ENCODE data around the gene RXRA.

DNA sequence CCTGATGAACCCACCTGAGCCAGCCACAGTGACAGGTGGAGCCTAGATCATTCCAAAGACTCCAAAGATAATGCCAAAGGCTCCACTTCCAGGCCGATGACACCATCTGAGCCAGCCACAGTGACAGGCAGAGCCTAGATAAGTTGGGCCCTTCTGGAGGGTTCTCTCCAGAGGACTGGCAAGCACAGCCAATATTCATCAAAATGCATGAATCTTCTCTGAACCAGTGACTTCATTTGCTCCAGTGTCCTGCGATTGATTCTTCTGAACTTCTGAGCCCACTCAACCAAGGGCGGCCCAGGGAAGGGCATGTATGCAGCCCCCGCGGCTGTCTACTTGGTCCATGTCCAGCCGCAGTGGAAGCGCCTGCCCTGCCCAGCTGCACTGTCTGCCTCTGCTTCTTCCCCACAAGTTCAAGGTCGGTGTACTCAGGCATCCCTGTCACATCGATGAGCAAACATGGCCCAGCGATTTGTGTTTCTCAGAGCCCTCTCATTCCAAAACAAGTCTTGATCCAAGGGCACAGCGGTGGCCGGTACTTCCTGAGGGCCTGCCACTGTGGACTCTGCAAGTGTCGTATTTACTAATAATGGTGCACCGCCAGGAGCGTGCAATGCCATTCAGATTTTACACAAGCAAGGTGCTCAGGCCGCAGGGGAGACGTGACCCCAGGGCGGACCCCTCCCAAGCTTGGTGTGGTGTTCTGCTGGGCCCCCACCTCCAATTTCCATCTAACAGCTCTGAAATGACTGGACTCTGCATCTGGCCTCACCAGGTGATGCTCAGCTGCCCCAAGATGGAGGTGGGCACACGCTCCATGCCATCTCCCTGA is 107.0 kb downstream of the VAV2 start:
- PRO-cap: no peak
- RAMPAGE, long total RNA, 4 experiments: no peak in any of the 4 experiments

- PRO-cap: no peak
- RAMPAGE, long total RNA, 4 experiments: no peak in any of the 4 experiments
These were observed 35.6 kb downstream of the VAV2 start for GRCh38 chr9:133956373-133956997.

- PRO-cap: unidirectional peak, minus-strand start at chr9:133974703
- RAMPAGE, long total RNA, 4 experiments: start-site peak on the minus strand in 1 of 4 experiments, at chr9:133974919-133974936 at its widest, 6 reads per replicate
These were observed 17.5 kb downstream of the VAV2 start for GRCh38 chr9:133974403-133975270.

GRCh38 chr9:134169108-134169487 is 33.2 kb downstream of the WDR5 start:
- PRO-cap: unidirectional peak, plus-strand start at chr9:134169337; unidirectional peak, plus-strand start at chr9:134169409
- RAMPAGE, long total RNA, 4 experiments: no peak in any of the 4 experiments

GRCh38 chr9:134219328-134220243 is 83.7 kb downstream of the WDR5 start:
- PRO-cap: no peak
- RAMPAGE, long total RNA, 4 experiments: no peak in any of the 4 experiments

- PRO-cap: no peak
- RAMPAGE, long total RNA, 4 experiments: no peak in any of the 4 experiments
These were observed 84.6 kb downstream of the WDR5 start for GRCh38 chr9:134220244-134221170.

DNA sequence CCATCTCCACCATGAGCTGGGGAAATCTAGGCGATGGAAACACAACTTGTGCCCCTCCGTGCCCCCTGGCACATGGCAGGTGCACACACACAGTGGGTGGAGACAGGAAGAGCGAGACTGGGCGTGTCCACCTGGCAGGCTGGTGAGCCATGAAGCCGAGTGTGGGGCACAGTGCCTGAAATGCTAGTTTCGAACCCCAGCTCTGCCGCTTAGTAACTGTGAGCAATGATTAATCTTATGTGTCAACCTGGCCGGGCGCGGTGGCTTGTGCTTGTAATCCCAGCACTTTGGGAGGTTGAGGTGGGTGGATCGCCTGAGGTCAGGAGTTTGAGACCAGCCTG is 81.1 kb upstream of the RXRA start:
- PRO-cap: unidirectional peak, minus-strand start at position 74 of the sequence
- RAMPAGE, long total RNA, 4 experiments: no peak in any of the 4 experiments

DNA sequence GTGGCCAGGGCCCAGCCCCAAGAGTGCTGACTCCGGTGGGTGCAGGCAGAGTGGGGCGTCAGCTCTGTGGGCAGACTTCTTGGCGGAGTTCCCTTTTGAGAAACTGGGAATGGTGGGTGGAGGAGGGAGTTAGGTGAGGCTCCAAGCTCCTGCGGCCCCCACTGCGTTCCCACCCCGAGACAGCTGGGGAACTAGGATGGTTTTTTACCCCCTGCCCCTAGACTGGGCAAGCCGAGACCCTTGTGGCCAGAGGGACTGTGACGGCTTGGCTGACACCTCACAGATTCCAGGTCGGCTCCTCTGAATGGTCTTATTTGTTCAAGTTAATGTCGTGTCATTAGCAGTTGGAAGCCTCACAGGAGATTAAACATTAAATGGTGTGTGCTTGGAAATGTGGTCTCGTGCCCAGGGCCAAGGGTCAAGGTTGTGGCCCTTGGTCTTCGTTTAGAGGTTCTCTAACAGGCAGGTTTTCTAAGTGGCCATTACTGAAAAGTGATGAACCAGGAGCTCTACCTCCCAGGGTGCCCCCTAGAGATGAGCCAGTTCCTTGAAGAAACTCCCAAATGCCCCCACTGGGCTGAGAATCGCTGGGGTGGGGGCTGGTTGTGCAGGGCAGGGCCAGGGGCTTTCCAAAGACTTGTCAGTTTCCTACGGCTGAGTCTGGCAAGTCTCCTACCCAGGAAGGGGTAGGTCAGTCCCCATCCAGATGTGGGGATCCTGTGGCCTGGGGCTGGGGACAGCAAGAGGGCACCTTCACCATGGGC is 61.2 kb upstream of the RXRA start:
- PRO-cap: no peak
- RAMPAGE, long total RNA, 4 experiments: no peak in any of the 4 experiments

GRCh38 chr9:134282955-134283611 is 43.2 kb upstream of the RXRA start:
- PRO-cap: no peak
- RAMPAGE, long total RNA, 4 experiments: no peak in any of the 4 experiments

DNA sequence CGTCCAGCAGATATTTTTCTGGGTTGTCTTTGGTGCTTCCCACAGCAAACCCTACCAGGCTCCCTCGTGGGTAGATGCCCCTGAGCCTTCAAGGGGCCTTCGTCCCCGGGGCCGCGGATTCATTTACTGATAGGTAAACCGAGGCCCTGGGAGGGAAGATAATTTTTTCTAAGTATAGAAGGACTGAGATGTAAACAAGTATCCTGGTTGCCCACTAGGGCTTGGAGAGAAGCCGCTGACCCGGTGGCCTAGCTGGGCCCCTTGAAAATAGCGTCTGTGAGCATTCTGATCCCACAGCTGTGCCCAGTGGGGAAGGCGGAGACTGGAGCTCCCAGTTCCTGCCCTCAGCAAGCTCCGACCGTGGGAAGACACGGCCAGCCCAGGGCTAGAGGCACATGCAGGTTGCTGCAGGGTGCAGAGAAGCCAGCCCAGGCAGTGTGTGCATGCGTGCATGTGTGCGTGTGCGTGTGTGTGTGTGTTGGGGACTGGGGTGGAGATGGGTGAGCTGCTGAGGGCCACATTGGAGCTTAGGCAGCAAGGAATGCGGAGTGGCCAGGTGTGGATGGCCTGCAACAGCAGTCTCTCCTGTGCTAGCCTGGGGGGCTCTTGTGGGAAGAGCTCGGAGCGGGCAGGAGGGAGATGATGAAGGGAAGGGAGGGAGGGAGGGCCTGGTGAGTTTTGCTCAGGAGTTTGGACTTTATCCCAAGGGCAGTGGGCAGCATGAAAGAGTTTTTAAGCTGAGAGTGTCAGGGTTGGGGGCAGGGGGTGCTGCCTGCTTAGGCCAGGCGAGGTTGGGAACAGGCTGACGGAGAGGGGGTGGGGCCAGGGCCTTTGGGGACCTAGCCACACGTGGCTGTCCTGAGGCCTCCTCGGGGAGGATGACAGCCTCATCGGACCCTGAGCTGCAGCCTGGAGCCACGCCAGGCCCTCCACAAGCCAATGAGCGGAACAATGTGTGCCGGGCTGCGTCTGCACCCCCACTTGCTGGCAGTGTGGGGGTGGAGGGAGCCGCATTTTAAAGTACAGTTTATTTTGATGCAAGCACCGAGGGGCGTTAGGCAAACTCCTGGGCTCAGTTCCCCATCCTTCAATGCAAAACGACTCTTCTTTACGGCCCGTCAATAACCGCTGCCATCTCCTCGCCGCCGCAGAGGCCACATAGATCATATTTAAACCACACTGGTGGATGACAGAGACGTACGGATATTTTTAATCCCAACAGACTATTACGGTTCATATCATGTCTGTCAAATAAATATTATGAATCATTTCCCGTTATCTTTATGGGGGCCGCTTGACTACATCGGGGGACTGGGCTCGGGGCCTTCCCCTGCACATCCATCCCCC is 5.5 kb upstream of the RXRA start:
- PRO-cap: no peak
- RAMPAGE, long total RNA, 4 experiments: no peak in any of the 4 experiments

- PRO-cap: bidirectional peak, plus-strand start at chr9:134325459, minus-strand start at chr9:134325448
- RAMPAGE, long total RNA, 4 experiments: no peak in any of the 4 experiments
These were observed 1.0 kb upstream of the RXRA start for GRCh38 chr9:134325059-134325793.

DNA sequence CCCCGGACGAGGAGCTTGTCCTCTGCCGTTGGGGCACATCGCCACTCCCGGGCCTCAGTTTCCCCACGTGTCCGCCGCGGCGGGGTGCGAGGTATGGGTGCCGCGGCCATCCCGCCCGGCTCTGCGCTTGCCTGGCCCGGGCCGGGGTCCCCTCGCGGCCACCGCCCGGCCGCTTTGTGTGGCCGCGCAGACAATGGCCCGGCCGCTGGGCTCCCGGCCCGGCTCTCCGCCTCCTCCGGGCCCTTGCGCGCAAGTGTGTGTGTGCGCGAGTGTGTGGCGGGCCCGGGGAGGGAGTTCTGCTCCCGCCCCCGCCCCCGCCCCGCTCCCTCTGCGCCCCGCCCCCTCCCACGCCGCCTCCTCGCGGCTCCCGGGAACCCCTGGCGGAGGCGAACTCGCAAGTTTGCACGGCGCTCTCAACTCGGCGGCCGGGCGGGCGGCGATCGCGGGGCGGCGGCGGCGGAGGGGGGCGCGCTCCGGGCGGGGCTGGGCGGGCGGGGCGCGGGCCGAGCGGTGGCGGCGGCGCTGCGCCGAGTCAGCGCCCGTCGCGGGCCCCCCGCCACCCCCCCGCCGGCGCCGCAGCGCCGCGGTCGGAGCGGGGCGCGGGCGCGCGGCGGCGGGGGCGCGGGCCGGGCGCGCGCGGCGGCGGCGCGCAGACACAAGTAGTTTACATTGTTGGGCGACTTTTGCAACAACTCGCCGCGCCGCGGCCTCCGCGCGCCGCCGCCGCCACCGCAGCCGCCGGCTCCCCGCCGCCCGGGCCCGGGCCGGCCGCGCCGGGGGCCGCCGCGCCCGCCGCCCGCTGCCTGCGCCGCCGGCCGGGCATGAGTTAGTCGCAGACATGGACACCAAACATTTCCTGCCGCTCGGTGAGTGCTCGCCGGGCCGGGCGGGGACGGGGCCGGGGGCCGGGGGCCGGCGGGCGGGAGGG is at the start of gene RXRA:
TSS of gene RXRA (plus strand) at position 662 of the 928 bp plus-strand sequence.
- PRO-cap: bidirectional peak, plus-strand start at position 669 of the sequence, minus-strand start at position 228 of the sequence
- RAMPAGE, long total RNA, 4 experiments: no peak in any of the 4 experiments

DNA sequence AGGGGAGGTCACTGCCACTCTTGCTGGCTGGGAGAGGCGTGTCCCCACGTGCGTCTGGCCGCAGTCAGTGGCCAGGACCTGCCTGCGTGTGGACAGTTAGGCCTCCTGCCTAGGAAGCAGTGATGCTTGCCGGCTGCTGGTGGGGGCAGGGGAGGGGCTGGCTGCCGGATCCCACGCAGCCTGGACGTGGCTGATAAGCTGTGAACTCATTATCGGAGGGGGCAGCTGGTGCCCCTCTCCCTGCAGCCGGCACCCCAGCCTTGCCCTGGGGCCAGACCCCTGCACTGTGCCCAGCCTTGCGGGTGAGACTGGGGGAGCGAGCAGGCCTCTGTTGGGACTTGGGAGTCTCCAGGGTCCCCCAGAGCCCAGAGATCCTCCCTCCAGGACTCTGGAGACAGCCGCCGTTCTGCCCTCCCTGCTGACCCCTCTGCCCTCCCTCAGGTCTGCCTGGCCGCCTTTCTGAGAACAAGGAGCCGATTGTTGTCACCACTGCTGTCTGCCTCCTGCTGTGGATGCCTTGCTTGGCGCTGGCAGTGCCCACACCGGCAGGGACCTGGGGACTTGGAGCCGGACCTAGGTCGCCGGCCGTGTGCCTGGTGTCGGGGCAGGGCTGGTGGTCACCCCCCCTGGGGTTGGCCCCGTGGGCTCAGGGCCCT is 12.4 kb downstream of the RXRA start:
- PRO-cap: no peak
- RAMPAGE, long total RNA, 4 experiments: no peak in any of the 4 experiments

DNA sequence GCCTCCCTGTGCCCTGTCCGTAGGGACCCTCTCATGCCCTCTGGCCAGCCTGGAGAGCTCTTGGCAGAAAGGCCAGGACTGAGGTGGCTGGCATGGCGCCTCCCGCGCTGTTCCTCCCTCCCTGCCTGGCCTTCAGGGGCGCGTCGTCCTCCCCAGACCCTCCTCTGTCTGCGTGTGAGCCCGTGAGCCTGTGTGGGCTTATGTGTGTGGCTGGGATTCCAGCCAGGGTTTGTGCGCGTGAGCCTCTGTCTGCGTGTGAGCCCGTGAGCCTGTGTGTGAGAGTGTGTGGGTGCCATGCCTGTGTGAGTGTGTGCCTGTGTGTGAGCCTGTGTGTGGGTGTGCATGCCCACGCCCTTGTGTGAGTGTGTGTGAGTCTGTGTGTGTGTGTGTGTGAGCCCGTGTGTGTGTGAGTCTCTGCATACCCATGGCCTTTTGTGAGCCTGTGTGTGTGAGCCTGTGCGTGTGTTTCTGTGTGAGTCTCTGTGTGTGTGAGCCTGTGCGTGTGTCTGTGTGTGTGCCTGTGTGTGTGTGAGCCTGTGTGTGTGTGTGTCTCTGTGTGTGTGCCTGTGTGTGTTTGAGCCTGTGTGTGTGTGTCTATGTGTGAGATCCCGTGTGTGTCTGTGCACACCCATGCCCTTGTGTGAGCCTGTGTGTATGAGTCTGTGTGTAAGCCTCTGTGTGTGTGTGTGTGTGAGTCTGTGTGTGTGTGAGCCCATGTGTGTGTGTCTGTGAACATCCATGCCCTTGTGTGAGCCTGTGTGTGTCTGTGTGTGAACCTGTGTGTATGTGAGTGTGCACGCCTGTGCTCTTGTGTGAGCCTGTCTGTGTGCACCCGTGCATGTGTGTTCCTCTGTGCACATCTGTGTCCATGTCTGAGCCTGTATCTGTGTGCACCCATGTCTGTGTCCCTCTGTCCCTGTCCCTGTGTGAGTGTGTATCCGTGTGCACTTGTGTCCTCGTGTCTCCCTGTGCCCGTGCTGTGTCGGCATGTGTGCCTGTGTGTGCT is 13.2 kb downstream of the RXRA start:
- PRO-cap: no peak
- RAMPAGE, long total RNA, 4 experiments: start-site peak on the plus strand in 3 of 4 experiments, centred at positions 238 to 538 of the sequence, 6 to 32 reads per replicate

DNA sequence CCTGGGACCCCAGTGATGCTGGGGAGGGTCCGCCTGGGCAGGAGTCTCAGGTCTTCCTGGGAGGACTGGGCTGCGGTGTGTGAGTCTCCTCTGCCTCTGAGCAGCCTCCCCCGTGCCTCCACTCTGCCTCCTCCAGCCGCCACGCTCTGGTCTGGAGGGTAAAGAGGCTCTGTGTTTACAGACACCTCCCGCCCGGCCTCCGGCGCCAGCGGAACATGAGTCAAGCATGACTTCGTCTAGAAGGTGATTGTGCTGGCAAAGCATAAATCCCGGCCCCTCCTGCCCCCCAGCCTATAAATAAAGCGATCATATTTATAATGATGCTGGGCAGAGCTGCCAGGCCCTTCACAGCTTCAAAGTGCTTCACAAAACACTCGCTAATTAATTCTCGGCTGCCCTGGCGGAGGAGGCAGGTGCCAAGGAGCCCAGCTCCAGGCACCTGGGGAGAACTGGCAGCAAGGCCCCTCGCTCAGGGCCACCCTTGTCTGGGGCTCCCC is 87.6 kb downstream of the RXRA start:
- PRO-cap: no peak
- RAMPAGE, long total RNA, 4 experiments: no peak in any of the 4 experiments

DNA sequence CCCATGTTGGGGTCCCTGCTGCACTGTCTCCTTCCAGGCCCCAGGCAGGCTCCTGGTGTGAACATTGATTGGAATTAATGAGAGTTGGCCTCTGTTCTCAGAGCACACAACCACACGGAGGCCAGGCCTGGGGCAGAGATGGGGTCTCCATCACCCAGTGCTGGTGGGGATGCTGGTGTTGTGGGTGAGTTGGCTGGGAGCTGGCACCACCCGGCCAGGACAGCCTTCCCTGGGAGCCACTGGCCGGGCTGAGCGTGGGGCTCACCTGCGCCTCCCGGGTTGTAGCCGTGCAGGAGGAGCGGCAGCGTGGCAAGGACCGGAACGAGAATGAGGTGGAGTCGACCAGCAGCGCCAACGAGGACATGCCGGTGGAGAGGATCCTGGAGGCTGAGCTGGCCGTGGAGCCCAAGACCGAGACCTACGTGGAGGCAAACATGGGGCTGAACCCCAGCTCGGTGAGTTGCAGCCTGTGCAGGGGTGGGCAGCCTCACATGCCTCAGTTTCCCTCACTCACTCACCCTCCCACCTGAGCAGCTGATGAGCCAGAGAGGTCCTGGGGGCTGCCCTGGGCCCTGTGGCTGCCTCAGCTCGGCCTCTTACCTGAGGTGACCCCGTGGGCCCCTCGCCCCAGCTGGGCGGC is 90.7 kb downstream of the RXRA start:
- PRO-cap: no peak
- RAMPAGE, long total RNA, 4 experiments: start-site peak on the plus strand in 1 of 4 experiments, centred at position 320 of the sequence, 19 reads per replicate

- PRO-cap: no peak
- RAMPAGE, long total RNA, 4 experiments: no peak in any of the 4 experiments
These were observed 114.8 kb downstream of the RXRA start for GRCh38 chr9:134441070-134441373.

DNA sequence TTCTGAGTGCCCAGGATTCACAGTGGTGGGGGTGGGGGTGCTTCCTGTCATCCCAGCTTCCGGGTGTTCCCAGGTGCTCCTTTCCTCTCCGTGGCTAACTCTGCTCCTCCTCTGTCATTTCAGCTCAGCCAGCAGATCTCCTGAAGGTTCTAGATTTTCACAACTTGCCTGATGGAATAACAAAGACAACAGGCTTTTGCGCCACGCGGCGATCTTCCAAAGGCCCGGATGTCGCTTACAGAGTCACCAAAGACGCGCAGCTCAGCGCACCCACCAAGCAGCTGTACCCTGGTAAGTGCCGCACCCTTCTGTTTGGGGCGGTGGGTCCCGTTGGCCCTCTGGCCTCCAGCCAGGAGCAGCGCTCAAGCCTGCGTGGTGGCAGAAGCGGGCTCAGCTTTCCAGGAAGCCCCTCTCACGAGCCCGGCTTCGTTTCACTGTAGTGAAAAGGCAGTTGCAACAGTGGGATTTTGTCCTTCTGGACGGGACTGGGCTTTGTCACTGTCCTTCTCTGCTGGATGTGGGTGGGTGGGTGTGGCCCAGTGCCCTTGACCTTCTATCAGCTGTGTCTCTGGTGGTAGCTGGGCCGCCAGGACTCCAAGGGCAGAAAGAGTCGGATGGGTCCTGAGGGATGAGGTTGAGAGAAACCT is 49.3 kb downstream of the COL5A1 start:
- PRO-cap: no peak
- RAMPAGE, long total RNA, 4 experiments: no peak in any of the 4 experiments

- PRO-cap: no peak
- RAMPAGE, long total RNA, 4 experiments: no peak in any of the 4 experiments
These were observed 114.7 kb upstream of the FCN2 start for GRCh38 chr9:134765973-134766263.

GRCh38 chr9:134834589-134835412 is 45.8 kb upstream of the FCN2 start:
- PRO-cap: no peak
- RAMPAGE, long total RNA, 4 experiments: no peak in any of the 4 experiments